Kidney epithelial cell (primary cell): Measurements from ENCODE around the gene RILPL2.

GRCh38 chr12:122592350-122593044, 65.4 kb downstream of the KNTC1 start:
- RAMPAGE, long total RNA = no peak
- RRBS = no CpG with 5 or more reads among the region's 21 CpGs

DNA sequence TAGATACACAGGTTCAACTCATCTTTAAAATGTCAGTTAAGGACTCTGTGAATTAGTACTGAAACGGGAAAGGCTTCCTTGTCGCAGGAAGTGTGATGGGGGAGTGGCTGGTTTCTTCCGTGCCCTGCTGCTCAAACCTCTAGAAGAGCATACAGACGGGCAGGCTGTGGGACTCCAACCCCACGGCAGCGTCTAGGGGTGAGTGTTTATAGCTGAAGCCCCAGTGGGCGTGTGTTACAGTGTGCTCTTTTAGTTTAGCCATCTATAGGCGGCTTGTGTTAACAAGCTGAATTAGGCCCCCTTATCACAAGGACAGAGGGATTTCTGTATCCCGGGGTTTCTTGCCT, 59.2 kb downstream of the HCAR2 start:
- RAMPAGE, long total RNA = no peak
- RRBS = no CpG with 5 or more reads among the region's 9 CpGs

DNA sequence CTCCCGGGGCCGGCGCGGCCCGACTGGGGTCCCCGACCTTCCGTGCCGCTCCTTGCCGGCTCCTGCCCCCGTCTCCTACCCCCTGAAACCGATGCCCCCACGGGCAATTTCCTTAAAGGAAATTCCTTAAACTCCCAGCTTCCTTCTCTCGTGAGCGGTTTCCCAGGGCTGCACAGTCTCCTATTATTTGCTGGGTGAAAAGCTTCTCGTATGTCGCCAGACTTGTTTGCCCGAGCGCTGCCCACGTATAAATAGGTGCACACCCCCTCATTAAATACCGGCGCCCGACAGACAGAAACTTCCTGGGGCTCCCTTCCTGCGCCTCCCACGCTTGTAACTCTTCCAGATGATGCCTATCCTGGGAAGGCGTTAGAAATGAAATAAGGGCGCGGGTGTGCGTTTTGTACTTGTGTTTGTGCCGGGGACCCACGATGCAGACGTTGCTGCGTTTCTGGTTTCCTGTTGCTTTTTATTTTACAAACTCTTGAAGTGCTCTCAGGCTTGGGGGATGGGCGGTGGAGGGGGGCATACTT, 858 bp downstream of the HIP1R start:
- RAMPAGE, long total RNA = no peak
- RRBS = 0% methylated on average over 8 of the region's 33 CpGs

GRCh38 chr12:122851835-122852303, 16.6 kb downstream of the HIP1R start:
- RAMPAGE, long total RNA = no peak
- RRBS = no CpG with 5 or more reads among the region's 6 CpGs

GRCh38 chr12:122852304-122853495, 17.4 kb downstream of the HIP1R start:
- RAMPAGE, long total RNA = no peak
- RRBS = no CpG with 5 or more reads among the region's 25 CpGs

- RAMPAGE, long total RNA = no peak
- RRBS = 93% methylated on average over 3 of the region's 8 CpGs
Observed at GRCh38 chr12:122961527-122962215, 4.6 kb downstream of the ABCB9 start.

DNA sequence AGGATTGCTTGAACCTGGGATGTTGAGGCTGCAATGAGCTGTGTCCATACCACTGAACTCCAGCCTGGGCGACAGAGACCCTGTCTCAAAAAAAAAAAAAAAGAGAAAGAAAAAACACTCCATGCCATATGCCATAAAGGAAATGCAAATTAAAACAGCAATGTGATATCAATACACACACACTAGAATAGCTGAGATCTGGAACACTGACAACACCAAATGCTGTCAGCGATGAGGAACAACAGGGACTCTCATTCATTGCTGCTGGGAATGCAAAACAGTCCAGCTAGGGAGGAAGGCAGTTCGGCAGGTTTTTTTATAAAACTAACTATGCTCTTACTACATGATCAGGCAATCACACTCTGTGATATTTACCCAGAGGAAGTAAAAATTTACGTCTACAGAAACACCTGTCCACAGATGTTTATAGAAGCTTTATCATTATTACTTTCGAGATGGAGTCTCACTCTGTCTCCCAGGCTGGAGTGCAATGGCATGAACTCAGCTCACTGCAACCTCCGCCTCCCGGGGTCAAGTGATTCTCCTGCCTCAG, 3.5 kb upstream of the ABCB9 start:
- RAMPAGE, long total RNA = no peak
- RRBS = no CpG with 5 or more reads among the region's 7 CpGs

DNA sequence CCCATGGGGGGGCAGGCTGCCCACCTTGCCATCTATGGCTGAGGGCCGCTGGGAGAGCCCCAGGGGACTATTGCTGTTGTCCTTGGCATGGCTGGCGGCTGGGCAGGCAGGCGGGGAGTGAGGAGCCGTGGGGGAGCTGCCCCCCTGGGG, 3.4 kb downstream of the ARL6IP4 start:
- RAMPAGE, long total RNA = no peak
- RRBS = no CpG with 5 or more reads among the region's 4 CpGs

DNA sequence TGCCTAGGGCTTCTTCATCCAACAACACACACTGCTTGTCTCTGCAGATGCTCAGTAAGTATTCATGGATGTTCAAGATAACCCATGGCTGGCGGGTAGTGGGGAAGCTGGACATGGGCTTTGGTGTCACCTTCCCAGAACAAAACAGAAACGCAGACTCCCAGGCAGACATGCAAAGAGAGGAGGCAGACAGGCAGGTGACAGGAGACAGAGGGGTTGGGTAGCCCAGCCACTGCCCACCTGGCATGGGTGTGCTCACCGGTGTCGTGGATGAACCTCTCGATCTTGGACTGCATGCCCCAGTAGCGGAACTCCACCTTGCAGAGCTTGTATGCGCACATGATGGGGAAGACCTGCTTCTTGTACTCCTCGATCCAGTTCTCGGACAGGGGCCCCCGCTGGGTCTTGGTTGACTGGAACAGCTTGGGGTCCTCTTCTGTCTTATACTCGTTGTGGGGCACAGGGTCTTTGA, 29.1 kb downstream of the ARL6IP4 start:
- RAMPAGE, long total RNA = no peak
- RRBS = no CpG with 5 or more reads among the region's 11 CpGs

DNA sequence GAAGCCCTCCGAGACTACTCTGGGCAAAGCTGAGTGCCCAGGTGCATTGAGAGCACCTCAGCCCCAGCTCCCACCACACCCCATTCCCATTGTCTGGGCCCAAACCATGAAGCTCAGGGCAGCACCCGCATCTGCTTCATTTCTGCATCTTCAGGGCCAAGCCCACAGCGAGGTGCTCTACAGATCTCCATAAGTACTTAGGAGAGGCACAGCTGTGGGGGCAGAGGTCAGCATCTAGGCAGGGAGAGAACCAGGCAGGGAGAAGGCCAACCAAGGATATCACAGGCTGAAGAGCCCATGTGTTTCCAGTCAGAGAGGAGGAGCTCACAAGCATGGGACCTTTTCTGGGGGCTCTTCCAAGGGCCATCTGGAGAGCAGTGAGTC, 78.4 kb downstream of the ARL6IP4 start:
- RAMPAGE, long total RNA = no peak
- RRBS = no CpG with 5 or more reads among the region's 3 CpGs

- RAMPAGE, long total RNA = no peak
- RRBS = 42% methylated on average over 3 of the region's 13 CpGs
Observed at GRCh38 chr12:123149069-123150035, 1.5 kb downstream of the PITPNM2 start.

DNA sequence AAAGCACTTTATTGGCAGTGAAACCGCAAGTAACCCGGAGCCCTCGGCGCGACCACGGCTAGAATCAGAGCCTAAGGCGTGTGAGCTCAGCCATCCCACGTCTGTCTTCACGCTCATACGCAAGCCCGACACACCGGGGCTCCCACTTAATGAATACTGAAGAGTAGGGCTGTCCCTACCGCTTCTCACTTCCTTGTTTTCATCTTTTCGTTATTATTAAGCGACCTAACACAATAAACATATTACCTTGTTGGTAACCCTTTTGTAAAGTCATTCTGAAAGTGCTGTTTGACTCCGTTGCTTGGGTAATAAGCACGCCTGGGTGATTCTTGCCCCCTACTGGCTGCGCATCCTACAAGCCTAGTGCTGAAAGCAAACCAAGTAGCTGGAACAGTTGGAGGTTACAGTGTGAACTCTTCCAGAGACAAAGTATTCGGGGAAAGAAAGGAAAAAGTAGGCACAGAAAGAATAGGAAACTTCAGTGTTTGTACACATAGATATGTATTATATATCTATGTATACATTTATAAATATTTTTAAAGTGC, 958 bp upstream of the SBNO1 start:
- RAMPAGE, long total RNA = no peak
- RRBS = 1% methylated on average over 9 of the region's 19 CpGs

DNA sequence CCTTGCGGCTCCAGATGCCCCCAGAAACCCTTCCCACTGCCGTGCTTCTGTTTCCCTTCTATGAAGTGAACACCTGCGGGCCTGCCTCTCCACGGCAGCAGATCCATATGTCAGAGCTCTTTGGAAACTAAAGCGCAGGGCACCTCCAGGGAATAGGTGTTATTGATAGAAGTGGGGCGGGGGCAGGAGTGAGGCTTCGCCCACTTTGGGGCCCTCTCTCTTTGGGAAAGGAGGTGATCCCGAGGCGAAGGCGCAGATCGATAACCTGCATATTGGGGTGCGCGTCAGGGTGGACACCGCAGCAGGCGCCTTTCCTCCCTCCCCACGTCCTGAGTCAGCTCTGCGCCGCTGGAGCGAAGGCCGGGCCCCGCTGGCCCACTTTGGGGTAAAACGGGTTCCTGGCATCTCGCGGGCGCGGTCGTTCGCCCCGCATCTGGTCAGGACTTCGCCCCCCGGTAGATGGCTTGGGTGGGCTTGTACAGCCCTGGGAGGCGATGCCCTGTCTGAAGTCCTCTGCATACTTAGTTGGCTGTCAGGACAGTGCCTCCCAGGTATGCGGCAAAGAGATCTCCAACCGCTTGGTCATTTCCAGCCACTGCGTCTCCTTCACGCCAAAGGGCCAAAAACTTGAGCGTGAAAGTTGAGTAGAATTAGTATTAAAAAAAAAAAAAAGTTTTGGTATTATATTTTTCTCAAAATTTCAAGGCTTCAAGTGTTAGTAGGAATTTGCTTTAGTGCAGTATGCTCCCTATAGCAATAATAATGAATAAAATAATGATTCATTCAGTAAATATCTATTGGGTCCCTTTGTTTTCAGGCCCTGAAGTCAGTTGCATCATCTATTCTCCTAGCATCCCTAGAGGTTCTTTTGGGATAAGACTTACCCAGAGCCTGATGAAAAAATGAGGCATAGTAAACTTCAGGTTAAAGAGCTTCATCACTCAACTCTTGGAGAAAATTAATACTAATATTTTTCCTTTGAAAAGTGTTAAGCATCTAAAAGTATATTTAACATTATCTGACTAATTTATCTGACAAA, 767 bp downstream of the KMT5A start:
- RAMPAGE, long total RNA = no peak
- RRBS = 1% methylated on average over 8 of the region's 37 CpGs

- RAMPAGE, long total RNA = no peak
- RRBS = 1% methylated on average over 16 of the region's 52 CpGs
Observed at GRCh38 chr12:123436353-123437096, at the start of gene RILPL2. Gene RILPL2 (minus strand): TSS chr12:123436684.

- RAMPAGE, long total RNA = no peak
- RRBS = no CpG with 5 or more reads among the region's 10 CpGs
Observed at GRCh38 chr12:123513423-123513622, 20.2 kb downstream of the RILPL1 start.

GRCh38 chr12:123518991-123520210, 14.1 kb downstream of the RILPL1 start:
- RAMPAGE, long total RNA = no peak
- RRBS = 41% methylated on average over 4 of the region's 30 CpGs

- RAMPAGE, long total RNA = no peak
- RRBS = 7% methylated on average over 6 of the region's 77 CpGs
Observed at GRCh38 chr12:123532878-123533643, 458 bp downstream of the RILPL1 start.

DNA sequence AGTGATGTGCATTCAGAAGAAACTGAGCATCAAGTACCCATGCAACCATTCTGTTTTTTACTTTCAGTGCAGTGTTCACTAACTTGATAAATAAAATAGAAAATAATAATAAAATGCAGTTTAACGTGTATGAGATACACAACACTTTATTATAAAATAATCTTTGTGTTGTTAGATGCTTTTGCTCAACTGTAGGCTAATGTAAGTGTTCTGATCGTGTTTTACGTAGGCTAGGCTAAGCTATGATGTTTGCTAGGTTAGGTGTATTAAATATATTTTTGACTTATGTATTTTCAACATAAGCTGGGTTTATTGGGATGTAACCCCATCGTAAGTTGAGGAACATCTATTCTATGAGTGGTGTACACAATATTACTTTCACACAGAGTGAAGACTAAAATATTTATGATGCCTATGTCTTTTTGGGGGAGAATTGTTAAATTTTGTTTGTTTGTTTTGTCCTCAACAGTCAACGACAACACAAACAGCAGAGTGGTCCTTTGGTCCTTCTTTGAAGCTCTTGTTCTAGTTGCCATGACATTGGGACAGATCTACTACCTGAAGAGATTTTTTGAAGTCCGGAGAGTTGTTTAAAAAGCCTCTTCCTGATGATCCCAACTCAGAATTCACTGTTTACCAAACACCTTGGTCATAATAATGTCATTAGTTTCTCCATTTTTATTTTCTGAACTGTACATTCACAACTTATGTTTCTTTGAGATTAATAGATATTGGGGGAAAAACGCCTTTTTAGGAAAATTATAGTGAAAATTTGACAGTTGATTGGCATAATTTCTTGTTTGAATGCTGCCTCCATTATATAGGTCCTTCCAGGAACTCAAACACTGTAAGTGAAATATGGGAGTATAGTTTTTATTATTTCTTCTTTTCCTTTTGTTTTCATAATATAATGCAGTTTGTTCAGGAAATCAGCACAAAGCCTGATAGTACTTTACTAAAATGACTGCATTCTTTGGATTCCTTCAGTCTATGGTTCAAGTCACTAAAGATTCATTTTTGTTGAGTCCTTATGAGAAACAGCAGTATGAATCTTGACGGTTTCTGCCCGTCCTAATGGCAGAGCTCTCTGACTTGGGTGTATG, 5.4 kb upstream of the DDX55 start:
- RAMPAGE, long total RNA = no peak
- RRBS = no CpG with 5 or more reads among the region's 9 CpGs

GRCh38 chr12:123727624-123728347, 15.6 kb downstream of the ATP6V0A2 start:
- RAMPAGE, long total RNA = no peak
- RRBS = no CpG with 5 or more reads among the region's 5 CpGs

- RAMPAGE, long total RNA = no peak
- RRBS = no CpG with 5 or more reads among the region's 3 CpGs
Observed at GRCh38 chr12:124273504-124274070, 21.3 kb upstream of the RFLNA start.